ENCODE measurements around the gene PLIN3.

GRCh38 chr19:4156755-4157794 is 3.6 kb downstream of the CREB3L3 start:
- PRO-cap, result no peak

- PRO-cap, result no peak
Measured at GRCh38 chr19:4186308-4187205, 4.1 kb downstream of the ANKRD24 start.

DNA sequence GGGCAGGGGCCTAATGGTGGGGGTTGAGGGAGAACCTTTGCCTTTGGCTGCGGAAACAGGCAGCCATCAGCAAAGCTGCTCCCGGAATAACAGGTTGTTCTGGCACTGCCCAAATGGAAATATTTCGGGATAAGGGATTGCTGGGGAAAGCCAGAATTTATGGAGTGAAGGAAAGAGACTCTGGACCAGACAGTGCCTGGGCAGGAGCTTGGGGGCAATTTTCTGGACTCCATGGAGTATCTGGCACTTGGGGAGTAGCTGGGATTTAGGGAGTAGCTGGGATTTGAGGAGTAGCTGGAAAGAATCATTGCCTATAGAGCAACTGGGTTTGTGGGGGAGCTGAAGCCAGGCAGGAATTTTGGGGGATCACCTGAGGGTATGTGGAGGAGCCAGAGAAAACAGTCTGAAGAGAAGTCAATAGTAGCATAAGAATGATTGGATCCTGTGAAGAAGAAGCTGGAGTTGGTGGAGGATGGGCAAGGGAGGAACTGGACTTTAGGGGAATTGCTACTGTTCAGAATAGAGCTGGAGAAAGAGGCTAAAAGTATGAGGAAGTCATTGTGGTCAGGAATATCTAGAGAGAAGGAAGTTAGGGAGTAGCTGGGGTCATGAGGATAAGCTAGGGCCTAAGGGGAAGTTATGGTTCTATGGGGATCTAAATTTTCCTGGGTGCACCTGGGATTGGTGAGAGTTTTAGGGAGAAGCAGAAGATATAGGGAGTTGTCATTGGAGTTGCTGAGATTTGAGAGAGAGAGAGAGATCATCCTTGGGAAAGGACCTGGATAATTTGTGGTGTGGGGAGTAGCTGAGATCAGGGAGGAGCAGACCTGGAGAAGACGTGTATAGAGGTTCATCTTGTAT is 14.8 kb downstream of the FSD1 start:
- PRO-cap, result no peak

DNA sequence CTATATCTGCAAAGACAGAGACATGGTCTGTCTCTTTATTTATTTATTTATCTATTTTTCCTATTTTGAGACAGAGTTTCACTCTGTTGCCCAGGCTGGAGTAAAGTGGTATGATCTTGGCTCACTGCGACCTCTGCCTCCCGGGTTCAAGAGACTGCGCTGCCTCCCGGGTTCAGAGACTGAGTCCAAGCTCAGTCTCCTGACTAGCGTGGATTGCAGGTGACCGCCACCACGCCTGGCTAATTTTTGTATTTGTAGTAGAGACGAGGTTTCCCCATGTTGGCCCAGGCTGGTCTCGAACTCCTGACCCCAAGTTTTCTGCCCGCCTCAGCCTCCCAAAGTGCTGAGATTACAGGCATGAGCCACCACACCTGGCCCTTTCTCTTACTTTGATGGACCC is 369 bp upstream of the STAP2 start:
- PRO-cap, result no peak

GRCh38 chr19:4366240-4367199 is 23.2 kb downstream of the MPND start:
- PRO-cap, result no peak

DNA sequence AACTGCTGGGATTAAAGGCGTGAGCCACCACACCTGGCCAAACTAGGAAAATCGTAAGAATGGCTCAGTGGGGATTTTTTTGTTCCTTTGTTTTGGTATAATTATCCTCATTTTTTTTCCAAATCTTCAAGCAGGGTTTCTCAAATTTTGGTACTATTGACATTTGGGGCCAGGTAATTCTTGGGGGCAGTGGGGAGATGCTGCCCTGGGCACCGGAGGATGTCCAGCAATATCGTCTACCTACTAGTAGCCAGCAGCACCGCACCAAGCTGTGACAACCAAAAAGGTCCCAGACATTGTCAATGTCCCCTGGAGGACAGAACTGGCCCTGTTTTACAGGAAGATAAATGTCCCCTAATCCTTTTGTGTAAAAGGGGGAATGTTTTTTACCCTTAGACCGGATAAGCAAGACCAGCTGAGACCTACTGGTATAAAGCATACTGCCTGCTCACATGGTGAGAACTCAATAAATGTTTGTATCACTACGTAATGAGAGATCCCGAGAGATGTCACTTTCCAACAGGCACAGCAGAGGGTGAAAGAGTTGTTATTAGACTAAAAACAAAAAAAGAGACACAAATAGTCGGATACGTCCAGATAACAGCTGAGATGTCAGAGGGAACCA is 3.7 kb downstream of the SH3GL1 start:
- PRO-cap, result no peak

GRCh38 chr19:4399531-4400182 is 690 bp downstream of the SH3GL1 start:
- PRO-cap, result no peak

GRCh38 chr19:4555969-4556490 is 3.5 kb downstream of the SEMA6B start:
- PRO-cap, result no peak

GRCh38 chr19:4556491-4556835 is 3.0 kb downstream of the SEMA6B start:
- PRO-cap, result no peak

DNA sequence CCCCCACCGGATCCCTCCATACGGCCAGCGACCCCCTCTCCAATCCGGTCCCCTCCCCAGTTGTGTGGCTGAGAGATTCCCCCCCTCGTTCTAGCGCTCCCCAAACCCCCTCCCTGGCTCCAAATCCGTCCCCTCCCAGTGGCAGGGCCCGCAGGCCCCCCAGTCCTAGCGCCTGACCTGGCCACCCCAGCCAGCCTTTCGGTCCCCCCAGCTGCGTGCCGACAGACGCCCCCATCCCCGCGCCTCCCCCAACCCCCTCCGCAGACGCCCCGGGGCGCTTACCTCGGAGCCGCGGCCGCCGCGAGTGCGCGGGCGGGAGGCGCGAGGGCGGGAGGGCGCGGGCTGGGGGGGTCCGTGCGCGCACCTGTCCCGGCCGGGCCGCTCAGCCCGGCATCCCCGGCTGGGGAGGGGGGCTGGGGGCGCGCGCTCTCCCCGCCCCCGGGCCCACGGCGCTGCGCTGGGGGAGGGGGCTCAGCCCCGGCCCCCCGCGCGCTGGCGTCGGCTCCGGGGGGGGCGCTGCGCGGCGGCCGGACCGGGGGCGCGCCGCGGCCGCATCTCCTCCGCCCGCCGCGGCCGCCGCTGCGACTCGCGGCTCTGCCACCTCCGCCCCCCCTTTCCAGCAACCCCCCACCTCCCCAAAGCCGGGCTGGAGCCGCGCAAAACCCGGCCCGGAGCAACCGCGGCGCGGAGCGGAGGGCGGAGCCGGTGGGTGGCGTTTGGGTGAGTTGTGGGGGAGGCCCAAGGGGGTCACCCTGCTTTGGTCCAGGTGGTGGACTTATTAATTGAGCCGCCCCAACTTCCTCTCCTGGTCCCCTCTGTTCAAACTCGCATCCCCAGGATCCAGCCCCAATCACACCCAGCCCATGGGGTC is 21.9 kb upstream of the SEMA6B start:
- PRO-cap, result unidirectional peak, minus-strand start at position 596 of the sequence

GRCh38 chr19:4633267-4634071 is 5.8 kb upstream of the TNFAIP8L1 start:
- PRO-cap, result no peak

DNA sequence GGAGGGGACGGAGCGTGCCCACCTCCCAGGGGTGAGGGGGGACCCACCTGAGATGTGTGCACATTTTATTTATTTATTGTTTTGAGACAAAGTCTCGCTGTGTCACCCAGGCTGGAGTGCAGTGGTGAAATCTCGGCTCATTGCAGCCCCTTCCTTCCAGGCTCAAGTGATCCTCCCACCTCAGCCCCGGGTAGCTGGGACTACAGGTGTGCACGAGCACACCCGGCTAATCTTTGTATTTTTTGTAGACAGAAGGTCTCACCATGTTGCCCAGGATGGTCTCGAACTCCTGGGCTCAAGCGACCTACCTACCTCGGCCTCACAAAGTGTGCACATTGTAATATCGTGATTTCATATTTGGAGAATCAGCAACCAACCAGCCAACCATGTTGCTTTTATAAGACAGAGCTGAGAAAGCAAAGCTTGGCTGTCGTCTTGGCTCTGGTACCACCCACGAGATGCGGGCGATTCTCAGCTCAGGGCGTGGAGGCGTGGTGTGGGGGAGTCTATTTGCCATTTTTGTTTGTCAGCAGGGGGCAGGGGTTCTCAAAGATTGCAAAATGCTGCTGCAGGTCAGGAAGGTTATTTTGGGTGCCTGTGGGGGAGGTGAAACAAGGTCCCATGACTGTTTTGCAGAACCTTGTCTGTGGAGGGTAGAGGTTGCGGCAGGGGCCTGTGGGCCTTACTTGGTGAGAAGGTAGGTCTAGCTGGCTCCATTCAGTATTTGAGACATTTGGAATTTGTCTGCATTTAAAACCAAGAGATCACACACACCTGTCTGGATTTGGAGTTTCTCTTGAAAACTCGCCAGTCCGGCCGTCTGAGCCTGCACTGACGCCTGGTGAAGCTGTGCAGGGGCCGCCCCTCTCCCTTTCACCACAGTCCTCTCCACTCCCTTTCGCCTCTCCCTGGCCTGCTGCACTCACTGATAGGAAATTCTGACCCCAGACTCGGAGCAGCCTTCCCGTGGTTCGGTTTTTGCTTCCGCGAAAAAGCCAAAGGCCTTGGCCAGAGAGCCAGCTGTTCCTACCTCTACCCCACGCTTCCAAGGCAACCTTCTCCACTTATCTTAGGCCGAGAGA is 15.3 kb downstream of the TNFAIP8L1 start:
- PRO-cap, result no peak

DNA sequence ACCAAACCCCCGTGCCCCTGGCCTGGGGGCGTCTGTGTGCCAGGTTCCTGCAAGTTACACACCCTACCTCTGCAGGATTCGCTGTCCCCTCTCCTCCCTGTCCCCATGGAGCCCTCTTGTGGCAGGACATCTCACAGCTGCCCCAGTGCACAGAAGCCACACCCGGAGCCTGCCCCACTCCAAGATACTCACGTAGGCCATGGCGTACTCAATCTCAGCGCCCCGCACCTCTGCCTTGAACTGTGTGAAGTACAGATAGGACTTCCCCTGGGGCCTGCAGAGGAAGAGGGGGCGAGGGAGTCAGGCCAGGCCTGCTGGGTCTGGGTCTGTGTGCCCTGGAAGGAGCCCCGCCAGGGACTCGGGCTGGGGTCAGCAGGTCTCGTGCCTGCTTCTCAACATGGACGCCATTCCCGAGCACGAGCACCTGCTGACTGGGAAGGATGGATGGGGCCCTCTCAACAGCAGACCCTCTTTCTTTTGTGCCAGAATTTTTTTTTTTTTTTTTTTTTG is 9.6 kb downstream of the MYDGF start:
- PRO-cap, result no peak

GRCh38 chr19:4791879-4792846 is 629 bp downstream of the FEM1A start:
- PRO-cap, result no peak

DNA sequence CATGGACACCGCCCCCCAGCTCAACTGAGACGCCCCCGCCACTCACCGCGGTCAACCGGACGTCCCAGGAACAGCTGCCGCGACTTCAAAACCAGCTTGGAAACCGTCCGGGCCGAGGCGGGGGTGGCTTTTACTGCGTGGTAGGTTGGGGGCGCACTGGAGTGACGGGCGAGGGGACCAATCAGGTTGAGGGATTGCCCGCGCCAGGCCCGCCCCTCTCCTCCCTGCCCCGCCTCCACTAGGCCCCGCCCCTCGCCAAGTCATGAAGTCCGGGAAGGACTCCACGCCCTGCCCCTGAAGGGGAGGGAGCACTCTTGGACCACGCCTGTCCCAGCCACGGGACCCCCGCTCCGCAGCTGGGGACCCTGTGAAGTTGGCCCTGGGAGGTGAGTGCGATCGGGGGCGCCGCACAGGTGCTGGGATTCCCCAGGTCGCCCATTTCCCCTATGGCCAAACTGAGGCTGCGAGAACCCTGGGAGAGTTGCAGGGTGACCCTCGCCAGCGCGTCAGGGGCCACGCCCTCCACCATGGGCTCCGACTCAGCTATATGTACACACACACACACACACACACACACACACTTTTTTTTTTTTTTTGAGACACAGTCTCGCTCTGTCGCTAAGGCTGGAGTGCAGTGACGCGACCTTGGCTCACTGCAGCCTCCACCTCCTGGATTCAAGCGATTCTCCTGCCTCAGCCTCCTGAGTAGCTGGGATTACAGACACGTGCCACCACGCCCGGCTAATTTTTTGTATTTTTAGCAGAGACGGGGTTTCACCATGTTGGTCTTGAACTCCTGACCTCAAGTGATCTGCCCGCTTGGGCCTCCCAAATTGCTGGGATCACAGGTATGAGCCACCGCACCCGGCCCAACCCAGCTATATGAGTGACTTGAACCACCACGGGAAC is at the start of gene PLIN3:
PLIN3 (minus strand) TSS at position 105 of the 909 bp plus-strand sequence.
- PRO-cap, result bidirectional peak, plus-strand start at position 255 of the sequence, minus-strand start at position 105 of the sequence

DNA sequence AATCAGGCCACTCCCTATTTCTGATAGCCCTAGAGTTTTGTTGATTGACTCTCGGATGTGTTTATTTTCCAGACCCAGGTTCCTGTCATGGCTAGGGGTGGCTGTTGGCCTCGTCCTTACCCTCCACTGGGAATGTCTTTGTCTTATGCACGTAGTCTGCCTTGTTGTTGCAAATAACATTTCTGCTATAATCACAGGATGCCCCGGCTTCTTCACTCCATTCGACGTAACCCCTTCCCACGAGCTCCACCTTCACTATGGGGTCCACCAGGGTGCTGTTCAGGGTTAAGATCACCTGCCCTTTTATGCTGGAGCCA is 285 bp downstream of the ARRDC5 start:
- PRO-cap, result no peak

DNA sequence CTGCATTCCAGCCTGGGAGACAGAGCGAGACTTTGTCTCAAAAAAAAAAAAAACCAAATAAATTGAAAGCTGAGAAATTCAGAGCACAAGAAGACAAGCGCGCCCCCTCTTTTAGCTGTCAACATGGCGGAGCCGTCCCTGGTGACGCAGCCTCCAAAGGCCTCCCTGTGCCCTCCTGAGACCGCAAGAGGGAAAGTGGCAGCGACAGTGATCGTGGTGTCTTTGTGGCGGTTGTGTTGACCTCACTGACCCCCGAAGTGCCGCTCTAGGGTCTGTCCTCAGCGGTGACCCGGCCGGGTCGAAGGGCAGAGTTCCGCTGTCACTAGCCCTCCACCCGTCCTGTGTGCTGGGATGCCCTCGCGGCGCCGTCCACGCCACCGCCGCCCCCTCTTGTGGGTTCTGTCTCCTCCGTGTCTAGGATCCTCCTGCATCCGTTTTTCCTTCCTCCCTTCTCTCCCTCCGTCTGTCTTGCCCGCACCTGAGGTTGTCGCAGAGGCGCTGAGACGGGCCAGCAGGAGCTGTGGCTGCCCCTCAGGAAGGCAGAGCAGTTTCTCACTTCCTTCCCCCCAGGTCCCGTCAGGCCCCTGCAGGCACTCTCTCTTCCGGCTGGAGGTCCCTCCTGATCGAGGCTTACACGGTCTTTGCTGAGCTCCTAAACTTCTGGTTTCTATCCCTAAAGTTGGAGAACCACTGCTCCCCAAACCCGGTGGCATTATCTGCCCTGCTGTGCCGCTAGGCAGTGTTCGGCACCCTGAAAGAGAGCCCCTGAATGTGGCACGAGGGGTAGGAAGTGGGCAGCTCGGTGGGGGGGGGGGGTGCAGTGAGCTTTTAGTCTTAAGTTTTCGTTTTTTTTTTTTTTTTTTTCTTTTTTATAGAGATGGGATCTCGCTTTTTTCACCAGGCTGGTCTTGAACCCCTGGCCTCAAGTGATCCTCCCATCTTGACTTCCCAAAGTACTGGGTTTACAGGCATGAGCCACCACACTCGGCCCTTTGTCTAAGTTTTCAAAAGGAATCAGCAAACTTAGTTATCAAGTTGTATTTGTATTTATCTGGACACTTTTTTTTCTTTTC is 7.3 kb downstream of the UHRF1 start:
- PRO-cap, result no peak

DNA sequence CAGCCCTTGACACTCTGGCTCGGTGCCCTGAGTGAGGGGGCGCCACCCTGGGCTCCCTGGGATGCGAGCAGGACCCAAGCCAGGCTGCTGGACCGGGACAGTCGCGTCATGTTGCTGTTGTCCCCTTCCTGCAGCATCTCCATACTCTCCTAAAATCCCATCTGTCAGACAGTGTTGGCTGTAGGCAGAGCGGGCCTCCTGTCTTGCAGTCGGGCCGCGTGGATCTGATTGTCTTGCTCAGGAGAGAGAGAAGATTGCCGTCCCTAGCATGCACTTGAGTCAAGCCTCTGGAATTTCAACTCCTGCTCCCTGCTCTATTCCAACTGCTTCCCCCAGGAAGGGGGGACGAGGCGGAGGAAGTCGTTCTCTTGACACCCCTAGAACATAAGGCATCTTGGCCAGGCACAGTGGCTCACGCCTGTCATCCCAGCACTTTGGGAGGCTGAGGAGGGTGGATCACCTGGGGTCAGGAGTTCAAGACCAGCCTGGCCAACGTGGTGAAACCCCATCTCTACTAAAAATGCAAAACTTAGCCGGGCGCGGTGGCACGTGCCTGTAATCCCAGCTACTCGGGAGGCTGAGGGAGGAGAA is 9.0 kb downstream of the KDM4B start:
- PRO-cap, result no peak

DNA sequence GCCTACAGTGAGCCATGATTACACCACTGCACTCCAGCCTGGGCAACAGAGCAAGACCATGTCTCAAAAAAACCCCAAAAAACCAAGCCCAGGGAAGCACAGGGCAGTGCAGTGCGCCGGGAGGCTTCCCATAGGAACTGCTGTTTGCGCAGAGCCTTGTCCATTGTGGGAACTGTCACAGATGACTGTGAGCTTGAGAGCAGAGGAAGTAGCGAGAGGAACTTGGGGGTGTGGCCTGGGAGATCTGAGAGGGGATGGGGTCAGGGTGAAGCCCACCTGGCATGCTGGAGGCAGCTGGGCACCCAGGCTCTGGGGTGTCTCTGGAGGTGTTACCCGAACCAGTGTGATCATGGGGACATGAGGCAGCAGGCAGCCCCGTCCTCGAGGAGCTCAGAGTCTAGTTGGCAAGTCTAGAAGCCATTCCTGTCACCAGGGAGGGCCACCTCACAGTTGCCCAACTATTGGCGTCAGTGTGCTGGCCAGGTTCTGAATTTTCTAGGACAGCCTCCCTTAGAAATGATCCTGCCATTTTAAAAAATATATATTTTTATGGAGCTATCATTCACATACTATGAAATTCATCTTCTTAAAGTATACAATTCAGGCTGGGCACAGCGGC is 10.4 kb downstream of the KDM4B start:
- PRO-cap, result no peak

DNA sequence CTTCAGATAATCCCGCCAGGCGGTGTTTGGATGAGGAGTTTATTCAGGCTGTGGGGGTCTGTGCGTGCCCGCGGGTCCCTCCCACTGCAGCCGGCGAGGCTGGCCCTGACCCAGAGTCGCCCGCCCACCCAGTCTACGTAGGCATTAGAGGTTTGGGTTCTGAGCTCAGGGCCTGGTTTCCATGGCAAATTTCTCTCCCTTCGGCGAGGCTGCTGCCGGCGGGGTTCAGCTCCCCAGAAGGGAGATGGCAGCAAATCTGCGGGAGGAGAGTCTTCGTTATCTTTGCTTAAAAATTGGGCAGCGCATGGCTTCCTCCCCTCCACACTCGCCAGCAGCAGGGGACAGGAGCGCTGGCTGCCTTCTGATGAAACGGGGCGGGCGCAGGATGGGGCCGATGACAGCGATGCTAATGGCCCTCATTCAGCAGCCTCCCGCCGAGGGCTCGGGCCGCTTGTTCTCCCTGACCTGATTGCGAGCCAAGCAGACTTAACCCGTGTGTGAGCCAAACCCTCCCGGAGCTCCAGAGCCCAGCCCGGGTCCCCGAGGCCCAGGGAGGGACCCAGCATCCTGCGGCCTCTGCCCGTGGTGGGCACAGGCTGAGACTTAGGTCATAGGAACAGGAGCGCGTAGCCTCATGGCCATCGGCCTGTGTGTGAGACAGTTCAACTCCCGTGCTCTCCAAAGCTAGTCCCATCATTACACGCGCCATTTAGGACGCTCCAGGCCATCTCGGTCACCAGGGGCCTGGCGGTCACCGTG is 90.2 kb downstream of the KDM4B start:
- PRO-cap, result no peak